Fallopian tube (tissue), 1 donor: Measurements from ENCODE around the genes GGNBP2, ACACA and HNF1B.

DNA sequence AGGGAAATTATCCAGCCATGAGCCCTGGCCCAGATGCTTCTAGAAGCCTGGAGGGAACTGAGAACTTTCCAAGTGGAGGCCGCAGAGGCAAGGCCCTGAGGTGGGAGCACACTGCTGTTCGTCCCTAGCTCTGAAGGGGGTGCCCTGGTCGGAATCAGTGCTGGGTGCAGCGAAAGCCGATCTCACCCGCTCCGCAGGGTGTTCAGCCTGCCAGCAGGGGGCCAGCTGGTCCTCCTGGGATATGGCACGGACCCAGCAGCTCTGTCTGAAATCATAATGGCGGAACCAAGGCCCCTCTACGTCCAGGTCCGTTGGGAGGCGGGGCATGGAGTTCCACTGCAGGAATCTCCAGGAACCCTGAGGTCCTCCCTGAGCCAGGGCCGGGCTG is 10.5 kb downstream of the TBC1D3B start:
- PRO-cap, result no peak

DNA sequence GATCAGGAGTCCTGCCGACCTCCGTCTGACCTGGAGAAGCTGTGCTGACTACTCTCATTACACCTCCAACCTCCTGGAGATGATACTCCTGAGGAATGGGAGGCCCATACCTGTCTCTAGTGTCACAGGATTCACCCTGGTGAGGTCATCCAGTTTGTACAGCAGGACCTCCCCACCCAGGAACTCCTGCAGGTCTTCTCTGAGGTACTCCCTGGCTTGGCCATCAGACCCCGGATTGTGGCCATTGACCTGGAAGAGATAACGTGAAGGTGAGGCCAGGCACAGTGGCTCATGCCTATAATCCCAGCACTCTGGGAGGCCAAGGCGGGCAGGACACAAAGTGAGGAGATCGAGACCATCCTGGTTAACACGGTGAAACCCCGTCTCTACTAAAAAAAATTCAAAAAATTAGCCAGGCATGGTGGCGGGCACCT is 6.7 kb downstream of the MYO19 start:
- PRO-cap, result no peak

DNA sequence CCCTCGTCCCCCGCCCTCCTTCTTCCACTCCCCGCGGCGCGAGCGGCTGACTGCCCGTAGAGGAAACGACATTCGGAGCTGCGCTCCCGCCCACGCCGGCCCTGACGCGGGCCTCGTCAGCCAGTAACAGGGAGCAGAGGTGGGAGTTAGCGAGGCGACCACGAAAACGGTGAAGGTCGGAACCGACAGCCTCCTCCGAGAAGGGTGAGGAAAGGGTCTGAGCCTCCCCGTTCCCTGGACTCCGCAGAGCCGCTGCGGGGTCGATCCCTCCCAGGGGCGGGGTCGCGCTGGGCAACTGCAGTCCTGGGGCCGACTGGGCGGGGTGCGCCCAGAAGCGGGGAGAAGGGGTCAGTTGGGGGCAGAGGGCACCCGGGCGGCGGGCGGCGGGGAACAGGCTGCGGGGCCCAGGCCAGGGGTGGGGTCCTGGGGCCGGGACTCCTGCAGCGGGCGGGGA is at the start of gene GGNBP2:
TSS of gene GGNBP2 (plus strand) at position 26 of the 454 bp plus-strand sequence.
- PRO-cap, result bidirectional peak, plus-strand start at position 27 of the sequence, minus-strand start outside the sequence; bidirectional peak, plus-strand start at position 312 of the sequence, minus-strand start at position 265 of the sequence

DNA sequence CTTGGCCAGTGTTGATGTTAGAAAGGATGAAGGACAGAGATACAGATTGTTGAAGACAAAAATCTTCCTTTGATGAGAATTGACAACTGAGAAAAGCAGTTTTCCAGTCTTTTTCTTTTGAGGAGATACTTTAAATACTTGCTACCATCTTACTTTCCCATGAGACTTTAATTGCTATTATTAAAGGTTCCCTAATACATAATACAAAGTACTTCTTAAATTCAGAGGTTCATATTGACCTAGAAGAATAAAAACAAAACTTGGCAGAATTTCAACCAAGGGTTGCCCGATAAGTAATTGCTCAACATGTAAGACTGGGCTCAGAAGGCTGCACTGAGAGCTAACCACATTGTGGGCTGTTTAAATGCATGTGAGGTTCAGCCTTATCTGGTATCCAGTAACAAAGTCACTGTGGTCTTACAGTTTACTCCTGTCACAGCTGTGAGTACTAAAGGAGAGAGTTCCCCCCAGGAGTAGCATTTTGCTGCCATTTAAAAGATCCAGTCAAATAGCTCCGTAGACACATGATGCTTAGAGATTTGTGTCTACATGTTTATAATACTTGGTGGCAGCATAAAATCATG is 1.7 kb upstream of the DHRS11 start:
- PRO-cap, result no peak

DNA sequence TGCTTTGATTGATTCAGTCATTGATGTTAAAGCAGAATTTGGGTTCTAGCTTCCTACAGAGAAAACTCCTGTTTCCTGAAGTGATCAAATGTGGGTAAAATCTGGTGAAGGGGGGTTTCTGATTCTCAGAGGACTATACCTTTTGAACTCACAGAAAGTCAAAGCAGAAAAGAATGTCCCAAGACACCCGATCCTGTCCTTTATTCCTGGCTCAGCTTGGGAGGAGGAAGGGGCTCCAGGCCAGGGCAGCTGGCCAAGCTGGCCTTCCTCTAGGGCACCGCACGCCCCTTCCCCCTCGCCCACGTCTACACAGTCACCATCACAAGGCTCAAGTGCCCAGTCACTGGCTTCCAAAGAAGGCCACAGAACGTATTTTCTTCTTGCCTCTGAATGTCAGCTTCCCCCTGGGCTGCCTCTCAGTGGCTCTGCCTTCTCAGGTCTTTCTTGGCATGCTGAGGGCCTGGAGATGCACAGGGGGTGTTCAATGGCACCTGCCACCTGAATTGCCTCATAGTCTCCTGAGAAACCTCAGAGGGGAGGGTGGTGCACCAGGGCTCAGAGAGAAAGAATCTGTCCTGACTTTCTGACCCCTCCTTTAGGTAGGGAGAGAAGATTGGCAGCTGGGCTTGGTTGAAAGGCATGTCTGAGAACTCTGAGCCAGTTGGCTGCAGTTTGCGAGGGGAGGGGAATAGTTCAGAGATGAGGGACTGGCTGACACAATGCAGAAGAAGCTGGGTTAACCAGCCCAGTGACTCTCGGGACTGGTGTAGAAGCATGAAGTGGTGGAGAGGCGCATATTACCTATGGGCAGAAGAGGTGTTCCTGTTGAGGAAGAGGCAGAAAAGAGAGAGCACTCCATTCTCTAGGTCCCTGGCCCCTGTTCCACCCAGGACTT is 2.1 kb downstream of the DHRS11 start:
- PRO-cap, result bidirectional peak, plus-strand start at position 748 of the sequence, minus-strand start at position 572 of the sequence

DNA sequence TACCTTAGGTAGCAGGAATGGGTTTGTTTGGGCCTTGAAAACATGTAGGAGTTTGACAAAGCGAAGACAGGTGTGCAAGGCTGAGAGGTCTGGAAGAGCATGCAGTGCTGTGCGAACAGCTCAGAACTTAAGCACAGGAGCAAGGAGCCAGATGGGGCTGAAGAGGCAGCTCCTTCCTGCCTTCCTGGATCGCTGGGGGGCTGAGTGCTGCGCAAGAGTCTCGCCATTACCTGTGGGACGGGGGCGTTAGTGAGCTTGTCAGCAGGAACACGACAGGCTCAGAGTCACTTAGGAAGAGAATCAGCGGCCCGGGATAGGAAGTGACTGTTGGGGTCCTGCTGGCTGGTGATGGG is 471 bp upstream of the MRM1 start:
- PRO-cap, result no peak

GRCh38 chr17:36608323-36609093 is 7.1 kb downstream of the MRM1 start:
- PRO-cap, result unidirectional peak, plus-strand start at chr17:36608795

GRCh38 chr17:36641641-36642600 is 40.5 kb downstream of the MRM1 start:
- PRO-cap, result no peak

- PRO-cap, result no peak
These were observed 9.2 kb upstream of the LHX1 start for GRCh38 chr17:36927977-36928585.

DNA sequence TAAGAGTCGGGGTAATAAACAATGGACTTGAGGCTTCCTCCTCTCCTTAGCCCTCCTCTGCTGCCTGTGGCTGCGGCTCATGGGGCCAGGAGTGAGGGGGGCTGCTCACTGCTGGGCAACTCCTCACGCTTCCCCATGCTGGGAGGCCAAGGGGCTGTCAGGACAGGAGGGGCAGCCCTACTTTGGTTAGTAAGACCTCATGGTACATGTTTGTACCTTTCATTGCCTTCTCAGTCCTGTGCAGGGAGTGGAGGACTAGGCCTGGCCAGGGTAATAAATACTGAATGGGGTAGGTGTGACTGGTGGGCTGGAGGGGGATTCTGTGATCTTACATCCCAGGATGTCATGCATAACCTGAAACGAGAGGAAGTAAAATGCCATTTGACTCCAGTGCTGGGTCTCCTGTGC is 138.1 kb downstream of the AATF start:
- PRO-cap, result no peak

GRCh38 chr17:37097634-37098107 is 148.9 kb downstream of the AATF start:
- PRO-cap, result no peak

GRCh38 chr17:37299351-37300225 is 76.2 kb upstream of the C17orf78 start:
- PRO-cap, result no peak

DNA sequence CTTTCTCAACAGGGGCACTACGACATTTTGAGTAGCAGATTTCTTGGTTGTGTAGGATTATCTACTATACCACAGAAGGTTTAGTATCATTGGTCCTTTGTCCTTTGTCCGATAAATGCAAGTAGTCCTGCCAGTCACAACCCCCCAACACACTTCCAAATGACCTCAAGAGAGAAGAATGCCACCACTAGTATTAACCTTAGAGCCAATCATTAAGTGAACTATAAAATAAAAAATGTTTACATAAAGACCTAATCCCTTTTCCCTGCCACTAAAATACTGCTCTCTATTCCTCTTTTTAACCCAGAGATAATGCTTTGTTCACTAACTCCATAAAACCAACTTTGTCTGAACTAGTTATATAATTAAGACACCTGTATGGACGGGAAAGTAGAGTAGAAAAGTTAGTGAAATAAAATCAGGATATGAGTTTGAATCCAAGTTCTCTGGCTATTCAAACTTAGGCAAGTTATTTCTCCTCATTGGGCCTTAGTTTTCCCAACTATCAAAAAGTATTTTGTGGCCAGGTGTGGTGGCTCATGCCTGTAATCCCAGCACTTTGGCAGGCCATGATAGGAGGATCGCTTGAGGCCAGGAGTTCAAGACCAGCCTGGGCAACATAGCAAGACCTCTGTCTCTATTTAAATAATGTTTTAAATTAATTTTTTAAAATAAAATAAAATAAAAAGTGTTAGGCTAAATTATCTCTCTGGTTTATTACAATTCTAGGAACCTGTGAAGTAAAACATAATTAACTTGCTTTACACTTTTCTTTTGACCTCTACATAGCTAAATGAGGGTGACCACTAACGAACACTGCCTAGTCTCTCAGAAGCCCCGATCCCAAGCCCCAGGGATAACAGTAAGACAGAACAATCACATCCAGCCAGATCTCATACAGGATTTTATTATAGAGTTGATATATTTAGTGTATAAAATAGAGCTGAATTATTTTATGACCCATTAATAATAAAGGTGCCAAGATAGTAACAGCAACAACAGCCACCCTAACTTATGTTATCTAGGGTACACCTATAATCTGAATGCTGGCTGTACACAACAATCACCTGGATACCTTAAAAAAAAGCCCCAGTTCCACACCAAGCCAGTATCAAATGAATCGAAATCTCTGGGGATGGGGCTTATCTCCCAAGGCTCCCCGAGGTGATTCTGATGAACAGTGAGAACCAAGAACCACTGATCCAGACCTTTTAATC is 47.6 kb upstream of the C17orf78 start:
- PRO-cap, result no peak

DNA sequence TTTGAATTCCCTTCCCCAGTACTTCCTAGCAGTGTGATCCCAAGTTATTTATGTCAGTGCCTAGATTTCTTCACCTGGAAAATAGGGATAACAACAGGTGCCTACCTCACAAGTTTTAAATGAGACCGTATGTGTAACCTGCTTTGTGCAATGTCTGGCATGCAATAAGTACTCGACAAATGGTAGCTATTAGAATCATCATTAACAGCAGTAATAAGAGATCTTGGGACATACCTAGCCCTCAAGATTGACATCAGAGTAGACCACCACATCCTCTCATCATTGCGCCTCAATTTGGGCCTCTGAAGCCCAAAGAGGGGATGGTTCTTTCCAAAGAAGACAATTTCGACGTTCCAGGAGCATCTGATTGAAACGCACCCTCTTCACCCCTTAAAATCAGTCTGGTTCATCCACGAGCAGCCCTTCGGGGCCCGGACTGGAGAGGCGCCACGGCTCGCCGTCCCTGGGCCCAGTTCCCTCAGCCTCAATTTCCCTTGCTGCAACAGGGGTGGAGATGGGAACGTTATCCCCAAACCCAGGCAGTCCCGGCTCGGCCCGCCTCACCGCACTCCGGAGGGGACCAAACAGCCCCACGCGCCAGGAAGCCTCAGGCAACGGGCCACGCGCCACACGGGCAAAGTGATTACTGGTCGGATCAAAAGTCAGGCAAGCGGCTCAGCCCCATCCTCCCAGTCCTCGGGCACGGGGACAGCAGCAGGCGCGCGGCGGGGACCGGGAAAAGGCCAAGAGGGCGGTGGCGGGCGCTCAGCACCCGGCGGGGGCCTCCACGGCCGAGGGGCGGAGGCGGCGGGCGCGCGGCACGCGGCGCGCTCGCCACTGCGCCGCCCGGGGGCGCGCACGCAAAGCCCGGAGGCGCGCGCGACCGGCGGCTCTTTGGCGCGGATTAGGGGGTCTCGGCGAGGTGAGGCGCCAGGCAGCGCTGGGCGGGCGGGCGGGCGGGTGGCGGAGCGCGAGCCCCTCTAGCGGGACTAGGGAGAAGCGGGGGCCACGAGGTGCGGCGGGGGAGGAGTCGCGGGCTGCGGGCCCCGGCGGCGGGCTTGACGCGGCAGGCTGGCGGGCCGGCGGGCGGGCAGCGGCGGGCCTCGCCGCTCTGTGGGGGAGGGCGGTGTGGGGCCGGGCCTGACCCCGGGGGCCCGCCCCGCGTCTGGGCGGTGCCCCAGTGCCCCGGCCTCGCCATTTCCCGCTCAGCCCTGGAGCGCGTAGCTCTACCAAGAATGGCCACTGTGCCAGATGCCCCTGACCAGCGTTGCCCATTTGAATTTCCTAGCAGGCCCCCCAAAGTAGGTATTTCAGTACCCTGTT is at the start of gene ACACA:
TSS of gene ACACA (minus strand) at position 809 of the 1,323 bp plus-strand sequence.
- PRO-cap, result bidirectional peak, plus-strand start at position 863 of the sequence, minus-strand start at position 793 of the sequence; bidirectional peak, plus-strand start at position 1,198 of the sequence, minus-strand start at position 1,113 of the sequence

GRCh38 chr17:37523570-37523937 is 33.9 kb downstream of the DUSP14 start:
- PRO-cap, result unidirectional peak, minus-strand start at chr17:37523707

GRCh38 chr17:37586381-37586614 is 22.9 kb downstream of the SYNRG start:
- PRO-cap, result no peak

DNA sequence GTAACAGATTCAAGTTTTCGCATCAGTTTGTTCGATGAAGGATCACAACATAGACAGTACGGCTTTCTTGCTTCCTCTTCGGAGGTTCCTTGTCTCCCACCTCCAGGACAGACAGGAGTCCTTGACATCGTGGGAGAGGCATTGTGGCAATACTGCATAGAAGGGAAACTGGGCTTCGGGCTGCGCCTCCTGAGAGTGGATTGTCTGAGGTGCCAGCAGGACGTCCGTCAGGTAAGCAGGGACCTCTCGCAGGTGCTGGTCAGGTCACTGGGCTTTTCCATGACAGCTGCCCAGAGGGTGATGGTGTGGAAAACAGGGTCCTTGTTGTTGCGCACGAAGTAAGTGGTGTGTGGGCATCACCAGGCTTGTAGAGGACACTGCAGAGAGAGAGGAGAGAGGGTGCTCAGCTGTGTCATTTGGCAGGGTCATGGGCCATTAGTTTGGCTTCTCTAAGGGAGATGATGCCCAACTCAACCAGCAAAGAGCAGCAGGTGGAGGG is 43.8 kb upstream of the DDX52 start:
- PRO-cap, result no peak

DNA sequence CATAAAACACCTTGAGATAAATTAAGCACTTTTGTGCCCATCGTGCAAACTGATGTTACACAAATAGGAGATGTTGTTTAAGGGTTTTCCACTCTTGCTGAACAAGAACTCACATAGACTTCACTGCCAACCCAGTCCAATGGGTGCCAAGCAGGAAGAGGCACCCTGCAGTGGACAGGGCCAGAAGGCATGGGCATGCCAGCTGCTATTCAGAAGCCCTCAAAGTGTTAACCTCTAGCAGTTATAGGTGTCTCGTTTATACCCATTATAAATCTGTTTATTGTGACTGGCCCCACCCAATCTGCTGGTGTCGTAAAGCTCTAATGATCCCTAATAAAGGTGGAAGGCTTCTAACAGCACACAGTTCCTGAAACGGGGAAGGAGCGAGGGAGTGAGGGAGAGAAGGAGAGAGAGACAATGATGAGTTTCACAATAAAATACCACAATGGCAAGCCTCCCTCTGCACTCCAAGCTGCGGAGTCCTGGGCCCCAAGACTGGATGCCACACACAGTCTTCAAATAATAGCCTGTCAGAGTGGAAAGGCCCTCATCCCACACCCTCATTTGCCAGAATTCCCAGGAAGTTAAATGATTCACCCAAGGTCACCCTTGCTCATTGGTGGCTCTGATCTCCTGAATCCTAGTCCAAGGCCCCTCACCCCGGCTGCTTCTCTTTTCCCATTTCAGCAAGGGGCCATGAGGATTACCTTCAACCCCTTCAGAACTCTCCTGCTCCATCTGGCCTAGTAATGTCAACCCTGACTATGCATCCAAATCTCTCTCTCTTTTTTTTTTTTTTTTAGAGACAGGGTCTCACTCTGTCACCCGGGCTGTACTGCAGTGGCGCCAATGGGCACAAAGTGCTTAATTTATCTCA is 23.7 kb downstream of the HNF1B start:
- PRO-cap, result unidirectional peak, plus-strand start at position 359 of the sequence

- PRO-cap, result bidirectional peak, plus-strand start at chr17:37745173, minus-strand start at chr17:37745089
These were observed at the start of gene HNF1B for GRCh38 chr17:37744998-37745151. HNF1B (minus strand) TSS chr17:37745059.

DNA sequence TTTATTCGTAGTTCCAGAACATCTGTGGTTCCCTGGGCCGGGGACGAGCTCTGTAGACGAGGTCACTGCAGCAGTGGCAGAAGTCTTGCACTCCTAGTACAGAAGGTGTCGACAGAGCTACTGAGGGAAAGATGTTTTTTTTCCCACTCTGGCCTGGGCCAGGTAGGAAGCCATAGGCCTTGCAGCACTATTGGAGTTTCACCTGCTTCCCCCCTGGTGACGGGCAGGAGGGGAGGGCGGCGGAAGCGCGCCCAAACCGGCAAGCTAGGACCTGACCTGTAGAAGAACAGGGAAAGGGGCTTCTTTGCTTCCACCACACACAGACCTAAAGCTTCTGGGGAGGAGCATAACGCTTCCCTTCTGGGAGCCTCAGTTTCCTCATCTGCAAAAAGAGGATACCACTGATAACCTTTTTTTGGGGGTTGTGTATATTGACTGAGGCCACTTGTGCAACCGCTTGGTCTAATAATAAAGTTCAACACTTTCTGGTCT is 1.3 kb upstream of the HNF1B start:
- PRO-cap, result no peak